Esophagus muscularis mucosa (tissue), 4 donors: ENCODE measurements around a stretch of chr13.

- PRO-cap, result no peak
- RAMPAGE, long total RNA, 4 experiments, result no peak in any of the 4 experiments
Observed at GRCh38 chr13:108243105-108243911, 25.1 kb downstream of the ABHD13 start.

GRCh38 chr13:108957557-108957934 is 328.1 kb downstream of the MYO16 start:
- PRO-cap, result no peak
- RAMPAGE, long total RNA, 4 experiments, result no peak in any of the 4 experiments

GRCh38 chr13:109256991-109257588 is 529.3 kb downstream of the IRS2 start:
- PRO-cap, result no peak
- RAMPAGE, long total RNA, 4 experiments, result no peak in any of the 4 experiments

- PRO-cap, result no peak
- RAMPAGE, long total RNA, 4 experiments, result no peak in any of the 4 experiments
Observed at GRCh38 chr13:109576555-109576908, 209.9 kb downstream of the IRS2 start.

DNA sequence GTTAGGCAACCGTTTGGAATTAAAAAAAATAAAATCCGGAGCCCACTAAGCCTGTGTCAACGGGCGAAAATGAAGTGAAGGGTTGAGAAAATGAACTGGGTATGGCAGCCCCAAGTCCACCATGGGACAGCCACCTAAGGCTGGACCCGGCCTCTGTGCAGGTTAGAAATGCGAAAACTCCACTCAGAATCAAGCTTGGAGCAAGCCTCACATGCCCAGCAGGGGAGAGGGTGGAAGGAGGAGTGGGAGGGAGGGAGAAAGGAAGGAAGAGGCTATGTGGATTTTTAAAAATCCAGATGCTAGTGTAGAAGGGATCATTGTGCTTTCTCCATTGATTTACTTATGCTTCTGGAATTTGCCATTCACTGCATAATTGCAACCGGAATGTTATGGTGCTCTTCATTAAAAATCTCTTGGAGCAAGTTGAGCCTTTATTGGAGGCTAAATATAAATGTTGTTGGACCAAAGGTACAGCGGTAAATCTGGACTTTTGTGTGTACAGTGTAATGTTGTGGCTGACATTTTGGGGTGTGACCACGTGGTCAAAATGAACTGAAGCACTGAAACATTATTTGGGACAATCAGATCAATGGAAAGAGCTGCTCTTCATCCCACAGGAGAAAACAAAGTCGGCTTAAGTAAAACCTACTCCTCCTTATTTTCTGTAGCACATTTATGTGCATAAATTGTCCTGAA is 101.0 kb downstream of the IRS2 start:
- PRO-cap, result no peak
- RAMPAGE, long total RNA, 4 experiments, result no peak in any of the 4 experiments

- PRO-cap, result unidirectional peak, minus-strand start at chr13:109782282; unidirectional peak, minus-strand start at chr13:109782338
- RAMPAGE, long total RNA, 4 experiments, result no peak in any of the 4 experiments
Observed at GRCh38 chr13:109782120-109782713, 4.2 kb downstream of the IRS2 start.

GRCh38 chr13:109788535-109788918 is 2.1 kb upstream of the IRS2 start:
- PRO-cap, result no peak
- RAMPAGE, long total RNA, 4 experiments, result no peak in any of the 4 experiments

- PRO-cap, result no peak
- RAMPAGE, long total RNA, 4 experiments, result no peak in any of the 4 experiments
Observed at GRCh38 chr13:109836488-109837075, 50.2 kb upstream of the IRS2 start.

- PRO-cap, result no peak
- RAMPAGE, long total RNA, 4 experiments, result no peak in any of the 4 experiments
Observed at GRCh38 chr13:110113266-110113823, 193.6 kb downstream of the COL4A1 start.

GRCh38 chr13:110129002-110129592 is 177.9 kb downstream of the COL4A1 start:
- PRO-cap, result bidirectional peak, plus-strand start at chr13:110129313, minus-strand start at chr13:110129229
- RAMPAGE, long total RNA, 4 experiments, result no peak in any of the 4 experiments

DNA sequence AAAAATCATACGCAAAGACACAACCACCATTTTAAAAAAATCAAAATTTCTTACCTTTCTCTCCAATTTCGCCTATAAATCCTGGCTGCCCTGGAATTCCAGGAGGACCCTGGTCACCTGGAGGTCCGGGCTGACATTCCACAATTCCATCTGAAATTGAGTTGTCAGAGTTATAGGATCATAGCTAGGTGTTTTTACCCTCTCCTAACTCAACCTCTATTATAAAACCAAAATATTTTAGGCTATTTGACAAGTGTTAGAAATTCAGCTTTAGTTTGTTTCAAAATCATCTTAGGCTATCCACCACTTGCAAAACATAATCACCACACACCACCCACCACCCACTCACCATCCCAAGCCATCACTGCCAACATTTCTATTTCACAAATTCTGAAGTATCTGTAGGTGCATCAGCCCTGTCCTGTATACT is 112.0 kb downstream of the COL4A1 start:
- PRO-cap, result no peak
- RAMPAGE, long total RNA, 4 experiments, result no peak in any of the 4 experiments

DNA sequence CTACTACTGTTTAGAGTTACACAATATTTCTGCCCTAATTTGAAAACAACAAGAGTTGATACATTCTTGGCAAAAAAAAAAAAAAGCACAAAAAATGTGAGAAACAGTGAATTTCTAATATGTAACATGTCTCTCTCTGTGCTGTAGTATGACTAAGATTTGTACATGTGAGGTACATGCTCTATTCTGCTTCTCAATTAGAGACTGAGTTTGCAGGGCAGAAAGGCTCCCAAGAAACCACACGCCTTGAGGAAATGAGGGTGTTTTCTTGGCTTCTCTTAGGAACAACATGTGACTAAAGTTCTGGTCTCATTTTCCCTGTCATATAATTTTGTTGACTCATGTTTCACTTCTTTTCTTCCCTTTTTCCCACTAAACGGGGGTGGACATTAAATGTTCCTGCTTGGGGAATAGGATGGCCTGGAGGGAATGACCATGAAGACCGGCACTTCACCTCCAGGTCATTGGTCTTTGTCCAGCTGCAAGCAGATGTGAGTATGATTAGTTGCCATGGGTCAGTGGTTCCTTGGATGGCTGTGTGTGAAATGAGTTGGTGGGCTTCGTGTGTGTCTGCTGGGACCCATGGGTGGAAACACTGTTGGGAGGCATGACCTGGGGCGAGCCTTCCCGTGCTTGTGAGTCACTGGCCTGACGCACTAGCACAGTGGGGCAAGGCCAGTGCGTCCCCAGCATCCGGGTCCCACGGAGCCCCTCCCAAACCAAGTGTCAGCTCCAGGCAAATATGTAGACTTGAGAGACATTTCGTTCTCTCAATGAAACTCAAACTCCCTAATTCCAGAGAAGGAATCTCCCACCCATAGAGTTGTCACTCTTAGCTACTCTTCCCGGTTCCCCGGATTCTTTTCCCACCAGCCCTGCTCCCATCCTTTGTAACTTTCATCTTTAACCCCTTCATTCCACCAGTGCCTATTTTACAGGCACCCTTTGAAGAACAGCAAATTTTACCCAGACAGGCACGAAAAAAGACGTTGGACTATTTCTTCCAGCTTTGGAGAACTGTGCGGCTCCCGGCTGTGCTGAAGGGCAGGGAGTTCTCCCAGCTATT is 56.5 kb downstream of the COL4A1 start:
- PRO-cap, result no peak
- RAMPAGE, long total RNA, 4 experiments, result no peak in any of the 4 experiments

DNA sequence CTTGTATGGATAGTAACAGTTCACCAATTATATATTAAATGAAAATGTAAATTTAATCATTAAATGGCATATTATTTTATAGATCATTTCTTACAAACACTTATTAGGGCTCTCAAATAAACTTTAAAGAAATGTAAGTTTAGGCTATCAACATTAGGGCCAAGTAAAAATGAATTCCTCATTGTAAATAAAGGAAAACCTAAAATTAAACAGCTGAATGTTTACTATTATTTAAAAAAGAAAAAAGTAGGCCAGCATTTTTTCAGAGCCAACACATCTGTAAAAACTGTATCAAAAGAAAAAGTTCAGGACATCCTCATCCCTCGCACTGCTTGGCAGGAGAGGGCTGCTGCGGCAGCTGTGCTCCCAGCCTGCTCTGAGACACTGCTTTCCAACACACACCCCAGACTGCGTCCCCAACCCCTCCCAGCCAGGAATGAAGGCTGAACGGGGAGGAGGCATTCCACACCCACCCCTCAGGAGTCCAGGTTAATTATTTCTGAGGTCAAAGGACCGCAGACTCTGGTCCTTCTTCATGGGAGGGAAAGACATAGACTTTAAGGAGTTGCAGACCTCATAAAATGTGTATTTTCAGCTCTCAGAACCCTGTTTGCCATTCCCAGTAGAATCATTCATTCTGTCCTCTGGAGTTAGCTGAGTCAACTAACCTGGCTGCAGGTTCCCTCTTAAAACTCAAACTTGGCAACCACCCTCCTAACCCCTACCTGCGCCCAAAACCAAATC is 43.1 kb downstream of the COL4A1 start:
- PRO-cap, result unidirectional peak, minus-strand start at position 378 of the sequence
- RAMPAGE, long total RNA, 4 experiments, result no peak in any of the 4 experiments

DNA sequence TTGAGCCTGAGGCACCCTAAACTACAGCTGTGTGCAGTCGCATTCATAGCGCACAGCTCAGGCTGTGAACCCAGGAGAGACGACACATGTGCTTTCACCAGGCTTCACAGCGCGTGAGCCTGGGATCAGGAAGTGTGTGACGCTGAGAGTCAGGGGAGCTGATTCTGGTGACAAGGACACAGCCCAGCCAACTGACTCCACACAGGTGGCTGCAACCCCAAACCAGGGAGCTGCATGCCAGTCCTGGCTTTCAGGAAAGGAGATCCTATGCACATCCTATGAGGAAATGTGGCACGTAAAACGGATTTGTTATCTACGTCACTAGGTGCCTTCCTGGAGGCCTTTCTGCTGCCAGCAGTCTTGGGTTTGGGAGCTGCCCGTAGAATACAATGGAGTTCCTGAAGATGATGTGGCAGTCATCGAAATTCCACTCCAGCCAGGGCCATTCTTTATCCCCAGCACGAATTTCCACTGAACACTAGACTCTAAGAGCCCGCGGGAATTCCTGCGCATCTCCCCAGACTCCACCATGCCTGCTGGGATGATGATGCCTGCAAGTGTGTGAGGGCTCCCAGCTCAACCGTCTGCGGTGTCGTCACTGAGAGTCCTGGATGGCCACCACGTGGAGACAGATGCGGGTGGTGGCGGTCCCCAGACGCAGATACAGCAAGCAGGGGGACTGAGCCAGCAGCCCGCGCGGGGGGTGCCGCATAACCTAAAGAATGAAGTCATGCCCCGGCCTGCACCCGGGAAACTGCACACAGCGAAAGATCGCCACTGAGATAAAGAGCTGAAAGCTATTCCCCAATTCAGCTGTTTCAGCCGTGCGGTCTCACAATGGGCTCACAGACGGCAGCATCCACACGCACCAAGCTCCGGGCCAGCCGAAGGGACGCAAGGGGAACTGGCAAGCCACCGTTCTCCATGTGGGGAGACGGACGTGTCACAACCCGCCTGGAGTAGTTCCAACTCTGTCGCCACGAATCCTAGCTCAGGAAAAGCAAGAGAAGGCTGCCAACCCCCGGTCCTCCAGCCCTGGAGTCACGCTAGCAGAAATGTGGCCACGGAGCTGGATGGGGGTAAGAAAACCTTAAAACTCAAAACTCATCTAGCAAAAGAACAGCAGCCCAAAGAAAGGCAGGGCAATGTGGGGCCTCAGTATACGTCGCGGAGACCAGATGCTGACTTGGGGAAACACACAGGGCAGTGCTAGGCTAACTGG is 41.1 kb downstream of the COL4A1 start:
- PRO-cap, result bidirectional peak, plus-strand start at position 389 of the sequence, minus-strand start at position 88 of the sequence
- RAMPAGE, long total RNA, 4 experiments, result no peak in any of the 4 experiments

DNA sequence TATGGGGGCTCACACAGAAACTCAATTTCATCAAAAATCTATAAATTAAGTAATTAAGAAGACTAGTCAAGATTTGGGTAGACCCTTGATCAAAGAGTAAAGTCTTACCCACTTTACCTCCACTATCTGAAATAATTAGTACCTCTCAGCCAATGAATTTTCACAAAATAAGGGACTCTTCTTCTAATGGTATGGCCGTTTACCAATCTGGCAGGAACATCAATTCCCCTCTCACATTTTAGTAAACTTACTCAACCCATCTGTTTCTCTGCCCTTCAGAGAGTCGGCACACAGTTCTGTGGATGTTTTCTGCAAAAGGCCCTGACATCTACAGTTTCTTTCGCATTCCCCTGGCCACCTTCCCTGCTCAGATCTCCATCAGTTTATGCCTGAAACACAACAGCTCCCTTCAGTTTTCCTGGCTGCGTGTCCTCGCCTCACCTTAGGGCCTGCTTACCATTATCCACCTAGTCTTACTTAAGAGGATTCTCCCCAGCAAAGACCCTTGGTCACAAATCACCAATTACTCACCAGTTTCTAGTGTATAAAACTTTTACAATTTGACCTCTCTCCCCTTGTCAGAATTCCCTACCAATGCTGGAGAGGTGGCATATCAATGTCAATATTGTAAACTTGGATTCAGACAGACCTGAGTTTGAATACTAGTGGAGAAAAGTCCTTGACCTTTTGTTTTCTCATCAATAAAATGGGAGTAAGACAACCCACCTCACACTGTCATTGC is 25.2 kb downstream of the COL4A1 start:
- PRO-cap, result no peak
- RAMPAGE, long total RNA, 4 experiments, result no peak in any of the 4 experiments

- PRO-cap, result no peak
- RAMPAGE, long total RNA, 4 experiments, result no peak in any of the 4 experiments
Observed at GRCh38 chr13:110306572-110306830, 456 bp downstream of the COL4A1 start.

DNA sequence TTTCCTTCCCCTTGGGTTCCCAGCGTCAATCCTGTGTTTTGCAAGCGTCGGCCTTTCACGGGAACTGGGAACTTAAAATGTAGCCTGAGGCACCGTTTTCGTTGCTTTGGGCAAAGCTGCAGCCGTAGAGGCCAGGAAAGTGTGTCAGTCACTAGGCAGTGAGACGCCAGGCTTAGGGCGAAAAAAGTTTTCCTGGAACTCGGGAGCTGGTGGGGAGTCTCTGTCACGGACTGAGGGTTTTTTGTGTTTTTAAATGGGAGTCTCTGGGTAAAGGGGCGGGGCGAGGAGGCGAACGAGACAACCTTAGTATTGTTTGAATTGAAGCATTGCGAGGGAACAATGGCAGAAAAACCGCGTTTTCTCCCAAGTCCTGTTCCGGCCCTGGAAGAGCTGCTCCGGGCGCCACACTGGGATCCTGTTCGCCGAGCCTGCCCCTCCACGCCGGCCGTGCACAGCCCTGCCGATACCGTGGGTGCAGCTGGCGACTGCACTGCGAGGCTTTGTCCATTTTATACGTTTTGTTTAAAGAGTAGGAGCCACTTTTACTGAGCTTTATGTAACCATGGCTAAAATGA is 1.3 kb downstream of the COL4A2 start:
- PRO-cap, result bidirectional peak, plus-strand start at position 326 of the sequence, minus-strand start at position 225 of the sequence
- RAMPAGE, long total RNA, 4 experiments, result start-site peak on the minus strand in 2 of 4 experiments, centred at positions 184 to 229 of the sequence, 25 to 37 reads per replicate

DNA sequence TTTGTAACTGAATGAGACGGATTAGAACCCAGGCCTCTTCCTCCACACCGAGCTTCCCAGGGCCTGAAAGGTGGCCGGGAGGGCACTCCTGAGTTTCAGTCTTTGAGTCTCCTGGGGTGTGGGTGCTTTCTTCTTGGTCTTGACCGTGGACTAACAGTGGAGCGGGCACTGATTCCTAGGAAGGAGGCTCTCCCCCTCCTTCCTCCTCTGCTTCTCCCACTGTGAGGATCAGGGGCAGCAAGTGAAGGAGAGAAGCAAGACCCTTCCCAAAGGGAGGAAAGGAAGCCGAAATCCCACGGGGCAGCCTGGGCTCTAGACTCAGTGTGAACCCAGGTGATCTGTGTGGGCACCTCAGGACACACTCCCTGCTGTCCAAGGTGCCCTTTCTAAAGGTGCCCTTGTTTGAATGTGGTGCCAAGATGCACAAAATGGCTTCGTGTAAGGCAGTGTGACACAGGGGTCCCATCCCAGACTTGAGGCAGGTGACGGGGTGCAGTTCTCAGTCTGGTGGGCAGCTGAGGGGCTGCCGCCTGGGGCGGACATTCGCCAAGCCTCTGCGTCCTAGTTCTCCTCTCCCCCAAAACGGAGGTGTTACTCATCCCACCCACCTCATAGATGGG is 4.0 kb downstream of the COL4A2 start:
- PRO-cap, result no peak
- RAMPAGE, long total RNA, 4 experiments, result no peak in any of the 4 experiments

GRCh38 chr13:110322012-110322848 is 15.1 kb downstream of the COL4A2 start:
- PRO-cap, result unidirectional peak, plus-strand start at chr13:110322143
- RAMPAGE, long total RNA, 4 experiments, result no peak in any of the 4 experiments

DNA sequence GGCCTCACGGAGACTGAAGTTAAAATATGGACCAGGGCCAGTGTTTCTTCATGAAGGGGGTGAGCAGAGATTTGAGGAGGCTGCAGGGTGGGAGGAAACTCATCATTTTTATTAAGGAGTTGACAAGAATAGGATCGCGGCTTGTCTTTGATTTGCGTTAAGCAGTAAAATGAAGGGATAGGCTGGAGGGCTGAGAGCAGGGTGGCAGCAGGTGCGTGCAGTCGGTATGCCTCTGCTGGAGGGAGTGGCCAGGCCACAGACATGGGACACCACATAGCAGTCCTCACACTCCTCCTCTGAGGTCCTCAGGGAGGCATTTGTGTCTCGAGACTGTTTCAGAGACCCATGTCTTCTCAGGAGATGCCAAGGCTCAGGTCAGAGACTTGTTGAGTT is 46.1 kb downstream of the COL4A2 start:
- PRO-cap, result no peak
- RAMPAGE, long total RNA, 4 experiments, result no peak in any of the 4 experiments